Camera-type eye (tissue), 1 donor: ENCODE measurements around the gene ADTRP.

- RAMPAGE, long total RNA: no peak
Measured at GRCh38 chr6:11194874-11195192, 37.6 kb downstream of the NEDD9 start.

- RAMPAGE, long total RNA: no peak
Measured at GRCh38 chr6:11315906-11316739, 83.7 kb upstream of the NEDD9 start.

DNA sequence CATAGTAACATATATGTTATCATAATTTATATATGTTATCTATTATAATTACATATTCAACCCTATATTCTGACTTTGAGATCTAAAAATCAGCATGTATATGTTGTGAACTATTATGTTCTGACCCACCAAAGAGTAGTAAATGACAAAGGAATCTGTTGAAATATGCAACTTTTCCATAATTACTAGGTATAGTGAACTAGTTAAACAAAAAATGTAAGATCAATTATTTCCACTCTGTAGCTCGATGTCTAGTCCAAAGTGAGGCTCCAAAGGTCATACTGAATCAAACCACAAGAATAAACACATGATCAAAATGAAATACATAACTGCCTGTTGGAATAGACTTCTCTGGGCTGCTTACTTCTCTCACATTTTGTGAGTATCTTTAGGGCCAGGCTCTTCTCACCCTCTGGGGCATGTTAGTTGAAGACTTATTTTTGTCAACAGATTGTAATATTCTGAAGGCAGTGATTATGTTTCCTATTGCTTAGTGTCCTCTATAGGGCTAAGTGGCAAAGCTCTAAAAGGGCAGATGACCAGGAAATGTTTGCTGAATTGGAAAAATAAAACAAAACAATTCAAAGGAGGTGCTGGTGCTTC is 103.7 kb upstream of the TMEM170B start:
- RAMPAGE, long total RNA: no peak

DNA sequence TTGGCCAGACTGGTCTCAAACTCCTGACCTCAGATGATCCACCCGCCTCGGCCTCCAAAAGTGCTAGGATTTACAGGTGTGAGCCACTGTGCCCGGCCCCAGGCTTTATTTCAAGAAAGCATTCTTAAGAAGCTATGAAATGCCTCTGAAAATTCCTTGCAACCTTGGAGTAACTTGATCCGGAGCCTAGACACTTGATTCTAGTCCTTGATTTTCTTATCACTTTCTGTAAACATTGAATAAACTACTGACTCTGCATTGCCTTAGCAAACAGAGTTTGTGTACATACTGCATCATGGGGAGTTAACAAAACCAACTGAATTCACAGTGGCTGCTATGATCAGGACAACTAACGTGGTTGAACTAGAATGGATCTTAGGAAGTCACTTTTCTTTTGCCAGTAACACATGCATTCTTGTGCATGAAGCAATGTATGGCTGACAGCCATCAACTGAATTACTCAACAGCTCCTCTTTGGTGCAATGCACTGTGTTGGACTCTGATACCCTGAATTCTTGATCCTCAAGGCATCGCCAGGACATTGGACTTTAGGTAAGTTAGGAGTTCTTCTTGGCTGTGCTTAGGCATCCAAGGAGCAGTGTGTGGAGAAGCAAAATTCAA is 102.8 kb upstream of the TMEM170B start:
- RAMPAGE, long total RNA: no peak

GRCh38 chr6:11525608-11526121 is 11.9 kb upstream of the TMEM170B start:
- RAMPAGE, long total RNA: no peak

DNA sequence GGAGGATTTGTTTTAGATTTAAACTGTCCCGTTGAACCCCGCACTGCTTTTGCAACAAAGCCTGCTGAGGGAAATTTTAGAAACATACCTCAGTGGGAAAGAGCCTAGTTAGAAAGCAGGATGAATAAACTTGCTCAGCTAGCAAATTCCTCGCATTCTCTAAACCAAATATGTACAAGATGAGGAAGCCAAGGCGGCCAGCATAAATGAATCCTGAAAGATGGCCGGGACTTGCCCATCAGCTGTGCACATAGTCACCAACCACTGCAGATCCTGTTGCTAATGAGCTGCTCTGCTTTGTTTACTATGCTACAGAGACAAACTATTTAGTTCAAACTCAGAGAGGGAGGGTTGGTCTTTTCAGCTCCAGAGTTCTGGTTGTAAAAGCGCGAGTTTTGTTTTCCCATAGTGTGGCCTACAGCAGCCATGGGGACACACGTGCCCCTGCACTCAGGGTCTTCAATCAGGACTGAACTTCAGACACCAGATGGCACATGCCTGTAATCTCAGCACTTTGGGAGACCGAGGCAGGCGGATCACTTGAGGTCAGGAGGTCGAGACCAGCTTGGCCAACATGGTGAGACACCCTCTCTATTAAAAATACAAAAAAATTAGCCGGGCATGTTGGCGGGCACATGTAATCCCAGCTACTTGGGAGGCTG is 49.1 kb downstream of the TMEM170B start:
- RAMPAGE, long total RNA: no peak

DNA sequence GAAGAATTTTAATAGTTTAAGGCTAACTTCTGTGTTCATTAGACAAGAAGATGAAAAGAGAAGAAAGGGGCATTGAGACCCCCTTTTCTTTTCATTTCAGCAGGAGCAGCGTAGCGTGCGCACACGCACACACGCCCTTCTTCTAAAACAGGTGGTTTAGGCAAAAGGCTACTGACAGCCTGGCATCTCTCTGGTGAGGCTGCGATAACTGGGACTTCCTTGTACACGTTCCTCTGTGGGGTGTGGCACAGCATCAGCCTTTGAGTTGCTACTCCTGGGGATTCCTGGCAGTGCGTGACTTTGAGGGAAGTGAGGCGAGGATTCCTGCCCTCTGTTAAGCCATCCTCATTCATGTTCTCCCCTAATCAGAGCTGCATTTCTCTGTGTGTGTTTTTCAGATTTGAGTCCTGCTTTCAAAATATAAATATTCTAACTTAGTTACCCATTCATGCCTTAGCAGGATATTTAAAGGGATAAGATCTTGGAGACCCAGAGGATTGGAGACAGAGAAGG is 94.7 kb downstream of the TMEM170B start:
- RAMPAGE, long total RNA: no peak

- RAMPAGE, long total RNA: no peak
Measured at GRCh38 chr6:11728207-11728861, 50.3 kb downstream of the ADTRP start.

DNA sequence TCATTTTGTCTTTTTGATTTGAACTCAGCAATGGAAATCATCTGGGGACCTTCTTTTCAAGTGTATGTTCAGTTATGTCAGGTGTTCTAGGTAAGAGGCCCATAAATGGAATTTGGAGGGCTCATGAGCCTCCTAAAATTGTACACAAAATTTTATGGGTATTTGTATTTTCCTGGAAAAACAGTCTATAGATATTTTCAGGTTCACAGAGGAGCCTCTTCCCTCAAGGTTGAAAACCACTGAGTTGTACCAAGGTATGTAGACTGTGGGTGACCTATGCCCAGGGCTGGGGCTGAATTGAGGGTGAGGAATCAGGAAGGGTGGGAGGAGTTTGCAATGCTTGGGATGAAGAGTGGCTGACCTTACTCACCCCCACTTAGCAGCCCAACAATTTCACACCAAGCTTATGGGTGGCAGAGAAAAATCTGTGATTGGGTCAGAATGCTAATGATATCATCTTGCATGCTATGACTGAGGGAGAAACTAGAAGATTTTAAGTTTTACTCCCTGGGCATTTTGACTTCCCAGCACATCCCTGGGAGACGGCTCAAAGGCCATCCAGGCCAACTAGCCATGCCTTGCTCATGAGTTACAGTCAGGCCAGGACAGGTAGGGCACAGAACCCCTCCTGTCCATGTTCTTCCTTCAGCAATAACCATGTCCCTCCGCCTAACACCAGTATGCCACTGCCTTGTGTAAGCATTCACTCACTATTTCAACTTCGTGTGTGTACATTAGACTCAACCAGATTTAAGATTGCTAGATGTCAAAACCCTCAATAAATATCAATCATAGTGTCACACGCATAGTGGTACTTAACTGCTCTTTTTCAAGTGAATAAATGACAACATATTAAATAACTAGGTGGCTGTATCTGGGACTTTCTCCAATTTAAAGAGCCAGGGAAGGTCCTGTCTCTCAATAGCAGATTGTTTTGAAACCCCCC is 16.7 kb downstream of the ADTRP start:
- RAMPAGE, long total RNA: no peak

- RAMPAGE, long total RNA: no peak
Measured at GRCh38 chr6:11770048-11771440, 8.1 kb downstream of the ADTRP start.

DNA sequence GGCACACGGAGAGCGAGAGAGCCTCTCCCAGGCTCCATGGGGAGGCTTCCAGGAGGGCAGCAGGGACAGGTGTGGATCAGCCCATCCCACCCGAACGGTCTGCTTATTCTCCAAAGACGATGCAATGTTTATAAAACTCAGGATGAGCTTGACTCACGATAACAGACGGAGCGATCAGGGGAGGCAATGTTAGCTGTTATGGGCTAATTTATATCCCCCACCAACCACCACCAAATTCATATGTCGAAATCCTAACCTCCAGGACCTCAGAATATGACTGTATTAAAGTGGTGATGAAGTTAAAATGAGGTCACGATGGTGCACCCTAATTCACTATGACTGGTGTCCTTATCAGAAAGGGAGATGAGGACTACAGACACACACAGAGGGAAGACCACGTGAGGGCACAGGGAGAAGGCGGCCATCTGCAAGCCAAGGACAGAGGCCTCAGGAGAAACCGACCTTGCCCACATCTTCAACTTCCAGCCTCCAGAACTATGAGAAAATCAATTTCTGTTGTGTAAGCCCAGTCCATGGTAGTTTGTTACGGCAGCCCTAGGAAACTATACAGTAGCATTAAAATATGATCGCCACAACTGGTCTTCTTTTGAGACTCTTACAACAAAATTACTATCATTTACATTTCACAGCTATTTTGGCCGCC is 7.0 kb downstream of the ADTRP start:
- RAMPAGE, long total RNA: no peak

- RAMPAGE, long total RNA: no peak
Measured at GRCh38 chr6:11778468-11779051, at the start of gene ADTRP. Gene ADTRP (minus strand): TSS chr6:11778803.

DNA sequence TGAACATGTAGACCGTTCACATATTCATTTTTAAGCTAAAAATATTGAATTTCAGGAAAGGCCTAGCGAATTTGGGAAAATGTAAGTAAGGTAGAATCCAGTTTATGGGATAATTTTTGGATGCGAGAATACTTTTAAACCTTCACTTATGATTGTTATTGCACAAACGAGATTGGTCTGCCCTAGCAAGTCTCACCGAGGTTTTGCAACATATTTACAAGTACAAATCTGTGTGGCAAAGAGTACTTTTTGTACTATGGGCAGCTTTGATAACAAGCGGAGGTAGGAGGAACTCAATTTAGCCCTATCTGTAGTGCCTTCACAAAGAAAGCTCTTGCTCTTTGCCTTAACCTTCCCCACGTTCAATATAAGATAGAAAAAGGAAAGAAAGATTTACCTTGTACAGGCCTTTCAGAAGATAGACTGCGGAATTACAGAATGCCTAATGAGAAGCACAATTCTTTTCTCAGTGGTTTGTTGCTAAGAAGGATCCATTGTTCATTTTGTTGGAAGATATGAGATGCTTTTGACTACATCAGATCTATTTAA is 77.5 kb upstream of the HIVEP1 start:
- RAMPAGE, long total RNA: no peak

- RAMPAGE, long total RNA: no peak
Measured at GRCh38 chr6:12000889-12001488, 11.1 kb upstream of the HIVEP1 start.

DNA sequence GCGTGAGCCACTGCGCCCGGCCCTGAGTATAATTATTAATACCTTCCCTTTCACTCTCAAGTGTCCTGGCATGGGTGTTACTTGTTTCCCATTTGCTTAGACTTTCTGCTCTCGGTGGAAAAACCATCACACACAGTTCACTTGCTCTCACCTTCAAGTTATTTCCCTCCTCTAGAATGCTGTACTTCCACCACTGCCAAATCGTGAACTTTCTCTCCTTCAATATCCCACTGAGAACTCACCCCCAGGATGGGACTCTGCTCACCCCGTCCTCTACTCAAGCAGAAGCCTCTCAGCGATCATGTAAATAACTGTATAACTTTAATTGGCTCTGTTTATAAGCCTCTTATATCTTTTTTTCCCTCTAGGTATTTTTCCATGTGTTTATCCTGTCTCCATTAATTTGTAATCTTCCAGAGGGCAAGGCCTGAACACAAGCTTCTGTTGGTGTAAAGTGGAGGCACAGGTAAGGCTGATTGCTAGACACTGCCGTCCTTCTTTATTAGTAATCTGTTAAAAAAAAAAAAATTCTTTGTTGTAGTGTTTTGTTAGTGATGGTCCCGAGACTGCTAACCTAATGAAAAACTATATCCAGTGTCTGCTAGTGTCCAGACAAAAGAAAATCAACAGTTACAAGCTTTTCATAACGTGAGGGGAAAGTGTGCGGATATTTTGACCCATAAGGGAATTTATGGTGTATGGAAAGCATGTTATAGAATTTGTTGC is 4.4 kb upstream of the HIVEP1 start:
- RAMPAGE, long total RNA: no peak

DNA sequence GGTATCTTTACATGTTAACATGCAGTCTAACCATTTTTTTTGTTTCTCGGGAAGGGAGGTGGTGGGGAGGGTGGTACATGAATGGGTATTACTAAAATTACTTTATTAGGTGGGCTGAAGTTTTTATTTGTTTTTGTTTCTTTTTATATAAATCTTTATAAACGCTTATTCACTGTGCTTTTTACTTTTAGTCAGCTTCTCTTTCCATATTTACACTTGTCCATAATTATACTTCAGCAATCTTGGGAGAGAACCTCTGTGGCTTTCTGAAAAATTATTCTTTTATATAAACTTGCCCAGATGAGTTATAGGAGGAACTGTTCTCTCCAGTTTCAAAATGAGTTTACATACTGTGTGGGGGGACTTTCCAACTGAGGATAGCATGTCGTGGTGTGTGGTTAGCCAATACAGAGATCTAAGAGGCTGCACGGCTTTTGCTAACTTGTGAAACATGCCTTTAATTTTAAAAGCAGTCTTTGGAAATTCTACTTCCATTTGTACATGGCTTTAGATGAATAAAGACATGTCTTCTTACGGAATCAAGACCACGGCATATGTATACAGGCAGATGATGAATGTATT is 39.6 kb downstream of the HIVEP1 start:
- RAMPAGE, long total RNA: no peak

- RAMPAGE, long total RNA: no peak
Measured at GRCh38 chr6:12130571-12131171, 118.6 kb downstream of the HIVEP1 start.

- RAMPAGE, long total RNA: no peak
Measured at GRCh38 chr6:12262091-12262857, 27.9 kb upstream of the EDN1 start.

GRCh38 chr6:12324061-12324289 is 33.8 kb downstream of the EDN1 start:
- RAMPAGE, long total RNA: no peak

- RAMPAGE, long total RNA: no peak
Measured at GRCh38 chr6:12893502-12894094, 177.0 kb downstream of the PHACTR1 start.